Colic lymph node (tissue), 1 donor: ENCODE results near the genes FOXL2 and CLSTN2.

DNA sequence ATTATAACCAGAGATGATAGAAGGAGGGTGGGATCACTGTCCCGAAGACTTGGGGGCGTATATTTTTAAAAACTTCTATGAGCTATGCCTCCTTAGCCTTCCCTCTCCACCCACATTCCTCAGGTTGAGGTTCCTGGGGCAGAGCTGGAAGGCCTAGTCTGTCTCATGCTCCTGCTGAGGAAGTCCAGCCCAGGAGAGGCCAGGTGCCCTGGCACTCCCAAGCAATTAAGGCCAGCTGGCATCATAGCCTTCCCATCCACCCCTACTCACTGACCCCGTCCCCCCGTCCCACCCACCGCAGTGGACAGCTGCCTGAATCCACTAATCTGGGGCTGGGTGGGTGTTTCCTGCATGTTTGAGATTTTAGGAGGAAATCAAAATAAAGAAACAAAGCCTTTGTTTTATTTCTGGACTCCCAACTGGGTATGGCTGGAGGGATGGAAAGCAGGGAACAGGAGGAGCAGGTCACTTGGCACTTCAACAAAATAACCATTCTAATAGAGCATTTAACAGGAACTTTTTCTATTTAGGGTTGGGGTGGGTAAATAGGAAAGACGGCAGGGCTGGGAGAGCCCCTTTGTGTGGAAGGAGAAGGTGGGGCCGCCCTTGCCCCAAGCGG, 8.3 kb downstream of the MRAS start:
- PRO-cap = no peak

DNA sequence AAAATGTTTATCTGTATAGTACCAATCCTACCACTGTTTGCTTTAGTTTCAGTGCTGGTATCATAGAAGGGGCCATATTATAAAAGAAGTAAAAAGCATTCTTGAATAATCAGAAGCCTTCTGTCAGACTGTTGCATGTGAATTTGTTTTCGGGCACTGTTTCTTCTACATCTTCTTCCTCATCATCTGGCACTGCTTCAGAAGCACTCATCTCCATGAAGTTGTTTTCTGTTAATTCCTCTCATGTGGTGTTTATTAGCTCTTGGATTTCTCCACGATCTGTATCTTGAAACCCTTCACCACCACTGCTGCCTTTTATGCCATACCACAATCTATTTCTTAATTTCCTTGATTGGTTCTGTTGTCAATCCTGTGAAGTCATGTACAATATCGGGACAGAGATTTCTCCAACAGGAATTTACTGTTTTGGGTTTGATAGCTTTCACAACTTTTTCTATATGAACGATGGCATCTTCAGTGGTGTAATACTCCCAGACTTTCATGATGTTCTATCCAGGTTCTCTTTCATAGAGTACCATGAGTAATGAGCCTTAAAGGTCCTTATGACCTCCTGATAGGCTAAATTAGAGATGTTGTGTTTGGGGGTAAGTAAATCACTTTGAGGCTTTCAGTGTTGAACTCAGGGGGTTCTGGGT, 90.0 kb downstream of the PIK3CB start:
- PRO-cap = no peak

- PRO-cap = no peak
These were observed at the start of gene FOXL2 for GRCh38 chr3:138946616-138947534. Gene FOXL2, minus strand, starts transcription at chr3:138947137.

GRCh38 chr3:139044445-139044715, 312 bp downstream of the PRR23C start:
- PRO-cap = no peak

- PRO-cap = no peak
These were observed 348 bp upstream of the PRR23C start for GRCh38 chr3:139045076-139045404.

- PRO-cap = no peak
These were observed 14.5 kb upstream of the MRPS22 start for GRCh38 chr3:139329134-139329811.

DNA sequence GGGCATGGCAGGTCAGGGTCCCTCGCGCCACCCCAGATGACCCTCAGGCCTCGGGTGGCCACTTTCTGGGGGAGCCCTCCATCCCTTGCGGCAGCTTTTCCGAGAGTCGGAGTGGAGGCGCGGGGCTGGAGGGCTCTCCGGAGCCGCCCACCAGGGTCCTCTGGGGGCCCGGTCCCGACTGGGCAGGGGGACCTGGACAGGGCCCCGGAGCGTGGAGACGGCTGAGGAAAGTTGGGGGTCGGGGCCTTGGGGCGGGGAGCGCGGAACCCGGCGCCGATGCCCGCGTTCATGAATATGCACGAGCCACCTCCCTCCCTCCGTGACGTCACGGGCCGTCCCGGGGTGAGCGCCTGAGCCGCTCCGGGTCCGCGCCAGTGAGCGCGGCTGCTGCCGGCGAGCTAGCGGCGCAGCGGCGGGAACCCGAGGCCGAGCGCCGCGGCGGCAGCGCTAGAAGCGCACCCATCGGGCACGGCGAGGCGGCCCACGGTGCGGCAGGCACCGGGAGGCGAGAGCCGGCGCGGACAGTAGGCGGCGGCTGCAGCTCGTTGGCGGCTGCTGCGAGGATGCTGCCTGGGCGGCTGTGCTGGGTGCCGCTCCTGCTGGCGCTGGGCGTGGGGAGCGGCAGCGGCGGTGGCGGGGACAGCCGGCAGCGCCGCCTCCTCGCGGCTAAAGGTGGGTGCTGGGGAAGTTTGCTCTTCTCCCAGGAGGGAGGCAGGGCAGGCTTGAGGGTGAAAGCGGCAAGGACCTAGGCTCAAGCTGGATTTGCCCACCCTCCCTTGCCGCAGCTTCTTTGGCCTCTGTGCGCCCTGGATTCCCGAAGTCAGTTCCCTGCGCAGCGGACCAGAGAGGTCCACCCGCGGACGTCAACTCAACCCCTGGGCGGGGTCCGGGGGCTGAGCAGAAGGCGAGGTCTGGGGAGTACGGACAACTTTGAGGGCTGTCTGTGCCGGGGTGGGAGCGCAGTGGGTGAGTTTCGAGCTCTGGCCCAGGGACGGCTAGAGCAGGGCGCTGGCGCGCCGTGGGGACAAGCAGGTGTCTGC, at the start of gene CLSTN2:
CLSTN2 (plus strand) TSS at position 374 of the 1,040 bp plus-strand sequence.
- PRO-cap = no peak

DNA sequence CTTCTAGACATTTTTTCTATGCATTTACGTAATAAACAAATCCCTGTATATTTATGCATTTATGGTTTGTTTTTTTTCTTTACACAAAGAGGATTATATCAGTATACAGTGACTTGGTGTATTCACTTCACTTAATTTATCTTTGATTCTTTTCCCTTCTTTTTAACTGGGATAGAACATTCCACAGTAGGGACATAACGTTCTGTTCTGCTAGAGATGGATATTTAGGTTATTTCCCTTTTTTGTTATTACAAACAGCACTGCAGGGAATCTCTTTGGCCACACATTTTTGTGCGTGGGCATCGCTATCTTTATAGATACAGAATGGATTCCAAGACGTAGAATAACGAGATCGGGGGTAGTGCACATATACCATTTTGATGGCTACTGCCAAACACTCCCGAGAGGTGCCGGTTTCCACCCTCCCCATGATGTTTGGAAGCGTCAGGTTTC, 44.7 kb downstream of the PXYLP1 start:
- PRO-cap = unidirectional peak, plus-strand start at position 341 of the sequence

DNA sequence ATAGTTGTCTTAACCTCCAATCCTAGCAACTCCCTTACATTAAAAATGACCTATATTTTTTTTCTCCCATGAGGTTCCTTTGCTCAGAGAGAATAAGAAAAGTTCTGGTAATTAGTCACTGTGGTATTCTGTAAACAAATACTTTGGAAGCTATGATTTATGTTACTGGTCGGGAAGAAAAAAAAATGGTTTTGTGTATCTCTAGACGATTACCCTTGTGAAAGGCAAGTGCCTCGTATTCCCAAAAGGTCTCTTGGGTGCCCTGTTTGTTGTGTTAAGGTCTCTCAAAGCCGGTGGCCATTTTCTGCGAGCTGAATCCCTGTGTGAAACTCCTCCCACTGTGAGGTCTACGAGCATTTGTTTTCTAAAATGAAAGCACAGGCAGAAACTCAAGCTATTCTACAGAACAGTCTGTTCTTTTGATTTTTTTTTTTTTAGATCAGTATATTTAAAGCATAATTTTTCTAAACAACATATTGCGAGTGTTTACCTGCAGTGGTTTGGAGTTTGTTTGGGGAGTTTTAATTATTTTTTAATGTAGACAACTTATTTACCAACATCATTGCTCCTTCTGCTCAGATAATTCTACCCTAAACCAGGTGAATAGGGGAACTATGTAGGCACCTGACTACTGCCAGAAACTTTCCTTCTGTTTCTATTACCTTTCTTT, 43.9 kb downstream of the ZBTB38 start:
- PRO-cap = bidirectional peak, plus-strand start at position 474 of the sequence, minus-strand start at position 286 of the sequence

DNA sequence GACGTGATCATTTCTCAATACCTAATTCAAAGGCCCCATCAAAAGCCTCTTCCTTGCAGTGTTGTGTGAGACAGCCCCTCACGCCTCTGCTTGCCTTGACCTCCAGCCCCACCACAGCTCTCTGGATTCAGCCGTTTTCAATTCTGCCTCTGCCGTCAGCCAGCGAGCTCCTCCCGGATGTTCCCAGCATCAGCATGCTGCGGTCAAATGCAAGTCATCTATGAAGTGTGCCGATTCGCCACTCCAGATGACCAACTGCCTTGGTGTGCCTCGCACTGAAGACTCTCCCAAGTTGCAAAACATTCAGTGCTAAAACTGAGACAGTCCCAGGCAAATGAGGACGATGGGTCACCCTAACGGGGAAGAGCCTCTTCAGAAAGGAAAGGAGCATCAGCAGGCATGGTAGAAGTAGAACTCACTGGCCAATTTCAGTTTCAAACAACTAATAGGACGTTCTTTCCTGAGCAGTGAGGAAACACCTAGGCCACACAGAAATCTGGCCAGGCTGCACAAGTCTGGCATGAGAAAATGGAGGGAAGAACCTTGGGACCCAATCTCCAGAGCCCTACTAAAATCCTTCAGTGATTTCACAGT, 30.5 kb upstream of the RASA2 start:
- PRO-cap = no peak

GRCh38 chr3:141762564-141763025, 613 bp upstream of the GRK7 start:
- PRO-cap = no peak

DNA sequence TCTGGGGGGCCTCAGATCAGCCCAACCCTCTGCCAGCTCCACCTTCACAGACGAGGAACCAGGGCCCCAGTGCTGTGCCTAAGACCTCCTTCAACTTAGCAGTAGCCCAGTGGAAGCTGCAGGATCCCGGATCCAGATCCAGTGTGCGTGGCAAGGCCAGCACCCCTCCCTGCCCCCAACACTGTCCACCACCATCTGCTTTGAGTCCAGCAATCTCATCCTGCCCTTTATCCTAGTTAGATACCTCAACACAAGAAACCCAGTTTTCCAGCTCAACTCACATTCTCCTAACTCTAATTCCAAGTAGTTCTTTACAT, 201 bp downstream of the GRK7 start:
- PRO-cap = no peak

DNA sequence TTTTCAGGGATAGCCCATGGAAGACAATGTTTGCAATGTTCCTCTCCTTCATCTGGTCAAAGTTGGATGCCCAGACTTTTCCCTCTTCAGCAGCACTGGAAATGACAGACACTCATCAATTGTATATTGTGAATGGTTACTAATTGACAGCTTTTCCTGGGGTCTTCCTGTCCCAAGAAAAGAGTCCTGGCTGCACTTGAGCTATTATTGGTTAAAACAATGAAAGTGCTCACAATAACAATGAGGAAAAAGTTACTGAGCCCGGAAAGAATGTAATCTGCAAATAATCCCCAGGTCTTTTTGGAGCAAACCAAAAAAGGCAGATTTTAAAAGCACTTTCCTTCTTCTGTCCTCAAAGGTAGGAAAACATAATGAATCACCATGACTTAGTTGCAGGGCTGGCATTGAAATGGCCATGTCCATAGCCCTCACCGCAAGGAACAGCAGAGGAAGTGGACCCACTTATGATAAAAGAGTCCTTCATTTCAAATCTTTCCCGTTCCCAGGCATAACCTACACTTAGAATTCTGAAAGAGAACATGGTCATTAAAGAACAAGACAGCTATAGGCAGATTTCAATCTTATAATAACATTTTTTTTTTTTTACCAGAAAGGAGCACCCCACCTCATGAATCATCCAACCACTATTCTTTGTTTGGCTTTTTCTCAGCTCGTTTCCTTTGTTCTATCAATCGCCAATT, 35.6 kb upstream of the ATP1B3 start:
- PRO-cap = no peak

DNA sequence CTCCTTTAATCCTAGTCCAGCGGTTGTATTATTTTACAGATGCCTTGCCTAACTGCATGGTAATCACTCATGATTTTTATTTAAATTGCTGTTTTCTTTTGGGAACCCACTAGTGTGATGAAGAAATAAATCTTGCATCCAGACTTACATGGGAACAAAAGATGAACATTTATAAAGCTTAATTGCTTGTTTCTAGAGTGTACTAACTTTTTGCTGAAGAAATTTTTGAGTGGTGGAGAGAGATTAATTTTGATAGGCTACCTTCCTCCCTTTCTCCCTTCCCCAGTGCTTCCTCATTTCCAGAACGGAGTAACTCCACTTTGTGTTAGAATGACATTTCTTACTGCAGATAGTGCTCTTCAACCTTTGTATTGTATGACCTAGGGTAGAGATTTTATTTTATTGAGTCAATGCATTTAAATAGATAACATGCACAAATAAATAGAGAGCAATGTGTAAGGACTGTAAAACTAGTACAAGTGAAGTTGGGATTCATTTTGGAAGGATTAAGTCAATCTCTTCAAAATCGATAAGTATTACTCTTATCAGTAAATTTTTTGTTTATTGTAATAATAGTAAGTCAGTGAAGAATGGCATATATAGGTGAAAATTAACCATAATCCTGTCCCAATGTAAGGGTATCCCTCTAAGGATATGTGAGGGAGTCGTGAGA, 1.9 kb downstream of the ATP1B3 start:
- PRO-cap = no peak

- PRO-cap = no peak
These were observed 49.2 kb downstream of the ATP1B3 start for GRCh38 chr3:141925284-141926343.

DNA sequence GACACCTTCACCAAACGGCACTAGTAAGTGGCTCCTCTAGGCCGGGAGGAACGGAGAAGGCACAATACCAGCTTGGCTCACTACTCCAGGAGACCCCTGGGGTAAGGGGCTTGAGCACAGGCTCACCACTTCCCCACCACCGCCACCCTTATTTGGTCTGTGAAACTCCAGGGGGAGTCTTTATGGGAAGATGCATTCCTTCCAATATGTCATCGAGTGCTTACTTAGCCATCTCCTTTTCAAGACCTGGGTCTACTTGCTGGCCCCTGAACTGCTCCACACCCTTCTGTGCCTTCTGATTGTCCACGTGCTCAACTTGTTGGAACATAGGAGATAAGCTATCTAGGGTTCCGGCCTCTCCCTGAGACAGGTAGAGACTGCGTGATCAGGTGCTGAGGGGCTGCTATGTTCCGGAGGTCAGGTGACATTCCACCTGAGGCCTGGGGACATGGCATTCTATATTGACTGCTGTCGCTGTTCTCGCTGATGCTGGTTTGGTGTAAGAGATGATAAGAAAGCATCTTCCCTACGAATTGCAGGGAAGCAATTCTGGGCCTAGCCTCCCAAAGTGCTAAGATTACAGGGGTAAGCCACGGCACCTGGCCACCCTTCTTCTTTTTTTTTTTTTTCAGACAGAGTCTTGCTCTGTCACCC, 65.5 kb downstream of the ATP1B3 start:
- PRO-cap = no peak

- PRO-cap = no peak
These were observed 75.7 kb downstream of the ATP1B3 start for GRCh38 chr3:141951837-141952872.

GRCh38 chr3:142623348-142623733, 27.1 kb downstream of the PLS1 start:
- PRO-cap = no peak

DNA sequence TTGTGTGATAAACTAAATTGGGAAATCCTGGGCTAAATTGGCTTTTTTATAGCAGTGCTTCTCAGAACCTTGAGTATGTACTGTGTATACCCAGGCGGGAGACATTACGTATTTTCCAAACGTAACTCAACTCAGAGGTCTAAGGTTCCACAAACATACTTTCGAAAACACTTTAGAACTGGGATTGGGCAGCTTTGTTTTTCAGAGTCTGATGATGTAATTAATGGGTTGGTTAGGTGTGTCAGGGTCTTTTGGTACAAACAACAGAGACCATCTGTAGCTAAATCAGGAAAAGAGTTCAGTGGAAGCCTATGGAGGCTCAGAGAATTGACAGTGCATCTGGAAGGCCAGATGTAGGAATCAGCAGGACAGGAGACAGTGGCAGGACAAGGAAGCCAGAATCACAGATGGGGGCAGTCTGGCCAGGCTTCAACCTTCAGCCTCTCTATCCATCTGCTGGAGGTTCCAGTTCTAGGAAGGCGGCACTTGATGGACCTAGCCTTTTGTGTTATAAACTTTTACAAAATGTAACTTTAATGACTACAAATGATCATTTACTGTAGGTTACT, 53.4 kb upstream of the CHST2 start:
- PRO-cap = no peak

- PRO-cap = no peak
These were observed 206.9 kb downstream of the CHST2 start for GRCh38 chr3:143326314-143327079.